ENCODE measurements around the gene ADGRB3.

GRCh38 chr6:56534902-56535356, 287.5 kb upstream of the COL21A1 start:
- RRBS, result no CpG with 5 or more reads among the region's 6 CpGs

- RRBS, result no CpG with 5 or more reads among the region's 5 CpGs
Observed at GRCh38 chr6:56619468-56619933, 335.1 kb downstream of the DST start.

DNA sequence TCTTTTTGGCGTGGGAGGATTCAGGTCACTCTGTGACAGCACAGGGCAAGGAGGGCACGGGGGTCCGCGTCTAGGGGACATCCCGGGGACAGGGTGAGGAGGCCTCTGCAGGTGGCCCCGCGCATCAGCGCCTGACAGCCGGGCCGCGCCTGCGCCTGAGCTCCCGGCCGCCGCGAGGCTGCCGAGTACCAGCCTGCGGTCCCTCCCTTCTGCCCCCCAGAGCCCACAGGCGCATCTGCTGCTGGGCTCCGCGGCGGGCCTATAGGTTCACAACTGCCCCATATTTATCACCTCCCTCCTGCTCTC, 110.6 kb downstream of the DST start:
- RRBS, result 2% methylated on average over 5 of the region's 22 CpGs

GRCh38 chr6:56849824-56850409, 104.7 kb downstream of the DST start:
- RRBS, result no CpG with 5 or more reads among the region's 5 CpGs

DNA sequence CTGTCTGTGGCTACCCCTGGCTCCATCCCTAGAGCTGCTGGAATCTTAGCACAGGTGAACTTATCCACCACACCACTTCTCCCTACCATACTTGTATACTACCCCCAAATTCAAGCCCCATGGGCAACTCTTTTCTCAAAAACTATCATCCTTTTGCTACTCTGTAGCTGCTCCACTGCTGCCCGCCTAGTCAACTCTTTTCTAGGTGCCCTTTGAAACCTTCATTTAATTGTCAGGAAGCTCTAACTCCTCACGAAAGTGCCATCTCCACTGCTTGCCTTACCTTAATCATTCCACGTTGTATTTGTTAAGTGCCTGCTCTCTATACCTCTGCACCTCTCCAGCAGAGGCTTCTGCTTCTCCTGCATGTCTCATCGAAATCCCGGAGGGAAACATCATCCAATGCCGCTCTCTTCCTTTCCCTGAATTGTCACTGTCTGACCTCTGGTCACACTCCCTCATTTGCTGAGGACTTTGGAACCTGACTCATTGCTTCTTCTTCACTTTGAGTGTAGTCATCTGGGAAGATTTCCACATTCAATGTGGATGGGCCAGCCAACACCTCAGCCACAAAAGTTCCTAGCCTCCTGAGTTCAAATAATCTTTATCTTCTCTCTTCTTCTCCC, 78.8 kb downstream of the DST start:
- RRBS, result no CpG with 5 or more reads among the region's 6 CpGs

- RRBS, result no CpG with 5 or more reads among the region's 7 CpGs
Observed at GRCh38 chr6:56914685-56915386, 39.8 kb downstream of the DST start.

GRCh38 chr6:57147775-57148682, 24.1 kb upstream of the BAG2 start:
- RRBS, result no CpG with 5 or more reads among the region's 9 CpGs

DNA sequence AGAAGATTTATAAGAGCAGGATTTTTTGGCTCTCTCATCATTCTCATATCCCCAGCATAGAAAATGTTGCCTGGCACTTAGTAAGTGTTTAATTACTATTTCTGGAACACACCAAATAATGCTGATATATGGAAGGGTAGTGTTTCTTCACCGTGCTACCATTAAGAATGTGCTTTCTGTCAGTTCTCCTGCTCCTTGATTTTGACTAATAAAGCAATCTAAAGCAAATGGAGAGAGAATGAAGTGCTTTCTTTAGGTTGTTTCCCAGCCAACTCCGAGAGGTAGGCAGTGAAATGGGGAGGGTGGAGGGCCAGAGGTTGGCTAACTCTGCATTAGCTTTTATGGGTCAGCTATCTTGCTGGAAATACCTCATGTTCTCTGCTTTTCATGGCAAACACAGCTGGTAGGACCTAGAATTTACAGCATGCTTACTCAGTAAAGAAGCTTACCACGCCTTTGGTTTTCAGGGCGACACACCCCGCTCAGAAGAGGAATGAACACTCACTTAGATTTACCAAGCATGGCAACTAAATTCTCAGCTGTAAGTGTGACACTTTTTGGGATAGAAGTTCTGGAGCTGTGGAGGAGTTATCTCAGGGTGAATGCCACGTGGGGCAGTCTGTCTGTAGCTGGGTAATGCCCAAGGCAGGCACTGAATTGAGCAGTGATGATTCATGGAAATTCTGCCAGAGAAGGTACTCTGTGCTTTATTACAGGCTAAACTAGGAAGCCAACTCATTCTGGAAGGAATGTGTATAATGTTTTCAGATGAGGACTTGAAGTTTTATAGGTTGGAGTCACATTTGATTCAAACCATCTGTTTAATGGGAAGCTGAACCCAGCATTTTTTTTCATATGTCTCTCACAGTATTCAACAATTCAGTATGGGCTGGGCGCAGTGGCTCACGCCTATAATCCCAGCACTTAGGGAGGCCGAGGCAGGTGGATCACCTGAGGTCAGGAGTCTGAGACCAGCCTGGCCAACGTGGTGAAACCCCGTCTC, 3.8 kb upstream of the PRIM2 start:
- RRBS, result no CpG with 5 or more reads among the region's 11 CpGs

GRCh38 chr6:57792741-57793214, 475.3 kb downstream of the PRIM2 start:
- RRBS, result no CpG with 5 or more reads among the region's 17 CpGs

- RRBS, result no CpG with 5 or more reads among the region's 4 CpGs
Observed at GRCh38 chr6:62450267-62450811, 164.3 kb upstream of the KHDRBS2 start.

GRCh38 chr6:63290732-63291114, 29.1 kb downstream of the LGSN start:
- RRBS, result no CpG with 5 or more reads among the region's 5 CpGs

- RRBS, result no CpG with 5 or more reads among the region's 3 CpGs
Observed at GRCh38 chr6:63391304-63391970, 71.7 kb upstream of the LGSN start.

DNA sequence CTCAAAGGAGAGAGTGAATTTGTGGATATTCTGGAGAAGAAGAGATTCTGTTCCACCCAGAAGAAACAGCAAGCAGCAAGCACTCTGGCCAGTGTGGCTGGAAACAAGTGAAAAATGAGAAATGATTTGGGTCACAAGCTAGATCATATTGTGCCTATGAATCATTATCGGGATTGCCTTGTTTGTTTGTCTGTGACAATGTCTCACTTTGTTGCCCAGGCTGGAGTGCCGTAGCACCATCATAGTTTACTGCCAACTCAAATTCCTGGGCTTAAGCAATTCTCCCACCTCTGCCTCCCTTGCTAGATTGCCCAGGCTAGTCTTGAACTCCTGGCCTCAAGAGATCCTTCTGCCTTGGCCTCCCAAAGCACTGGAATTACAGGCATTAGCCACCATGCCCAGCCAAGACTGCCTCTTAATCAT, 106.5 kb upstream of the PTP4A1 start:
- RRBS, result no CpG with 5 or more reads among the region's 2 CpGs

- RRBS, result no CpG with 5 or more reads among the region's 14 CpGs
Observed at GRCh38 chr6:63636747-63637069, 1.1 kb downstream of the PHF3 start.

GRCh38 chr6:63805448-63806129, 170.0 kb downstream of the PHF3 start:
- RRBS, result no CpG with 5 or more reads among the region's 6 CpGs

- RRBS, result no CpG with 5 or more reads among the region's 5 CpGs
Observed at GRCh38 chr6:68559749-68560176, 75.3 kb upstream of the ADGRB3 start.

DNA sequence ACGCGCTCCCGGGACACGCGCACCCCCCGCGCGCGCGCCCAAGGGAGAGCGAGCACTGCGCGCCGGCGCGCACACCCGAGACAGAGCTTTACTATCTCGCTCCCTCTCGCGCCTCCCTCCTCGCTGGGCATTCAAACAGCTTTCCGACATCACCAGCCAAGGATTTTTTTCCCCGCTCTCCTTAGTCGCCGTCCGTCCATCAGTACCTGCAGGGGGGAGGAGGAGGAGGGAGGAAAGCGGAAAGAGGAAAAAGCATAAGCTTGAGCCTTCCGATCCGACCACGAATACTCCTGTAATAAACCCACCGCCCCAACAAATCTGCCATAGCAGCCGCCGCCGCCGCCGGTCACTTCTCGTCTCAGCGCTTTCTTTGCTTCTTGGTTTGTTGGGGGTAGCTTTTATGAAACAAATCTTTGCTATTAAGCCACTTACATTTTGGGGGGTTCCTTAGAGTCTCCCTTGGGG, at the start of gene ADGRB3:
ADGRB3 (plus strand) TSS at position 55 of the 465 bp plus-strand sequence.
- RRBS, result under 1% methylated on average over 14 of the region's 38 CpGs

DNA sequence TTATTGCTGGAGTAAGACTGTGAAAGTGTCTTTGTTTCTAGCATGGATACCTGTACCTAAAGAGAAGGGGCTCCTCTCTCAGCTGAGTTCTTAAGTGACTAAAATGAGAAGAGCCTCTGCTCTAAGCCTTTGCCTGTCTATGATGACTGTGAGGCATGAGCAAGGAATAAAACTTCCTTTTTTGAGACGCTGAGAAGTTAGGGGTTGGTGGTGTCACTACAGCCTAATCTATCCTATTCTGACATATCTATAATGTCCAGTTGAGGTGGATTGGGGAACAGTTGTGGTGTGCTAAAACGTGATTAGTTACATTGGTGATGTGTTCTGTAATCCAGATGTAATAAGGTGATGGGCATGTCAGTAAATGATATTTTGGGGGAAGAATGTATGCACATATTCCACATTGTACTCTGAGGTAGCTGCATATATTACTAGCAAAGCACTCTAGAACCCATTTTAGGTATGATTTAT, 18.0 kb downstream of the ADGRB3 start:
- RRBS, result no CpG with 5 or more reads among the region's 2 CpGs

- RRBS, result no CpG with 5 or more reads among the region's 5 CpGs
Observed at GRCh38 chr6:69796013-69796380, 813 bp downstream of the LMBRD1 start.